Metanephros (tissue), 2 donors: ENCODE results near the genes RAI2 and SMPX.

DNA sequence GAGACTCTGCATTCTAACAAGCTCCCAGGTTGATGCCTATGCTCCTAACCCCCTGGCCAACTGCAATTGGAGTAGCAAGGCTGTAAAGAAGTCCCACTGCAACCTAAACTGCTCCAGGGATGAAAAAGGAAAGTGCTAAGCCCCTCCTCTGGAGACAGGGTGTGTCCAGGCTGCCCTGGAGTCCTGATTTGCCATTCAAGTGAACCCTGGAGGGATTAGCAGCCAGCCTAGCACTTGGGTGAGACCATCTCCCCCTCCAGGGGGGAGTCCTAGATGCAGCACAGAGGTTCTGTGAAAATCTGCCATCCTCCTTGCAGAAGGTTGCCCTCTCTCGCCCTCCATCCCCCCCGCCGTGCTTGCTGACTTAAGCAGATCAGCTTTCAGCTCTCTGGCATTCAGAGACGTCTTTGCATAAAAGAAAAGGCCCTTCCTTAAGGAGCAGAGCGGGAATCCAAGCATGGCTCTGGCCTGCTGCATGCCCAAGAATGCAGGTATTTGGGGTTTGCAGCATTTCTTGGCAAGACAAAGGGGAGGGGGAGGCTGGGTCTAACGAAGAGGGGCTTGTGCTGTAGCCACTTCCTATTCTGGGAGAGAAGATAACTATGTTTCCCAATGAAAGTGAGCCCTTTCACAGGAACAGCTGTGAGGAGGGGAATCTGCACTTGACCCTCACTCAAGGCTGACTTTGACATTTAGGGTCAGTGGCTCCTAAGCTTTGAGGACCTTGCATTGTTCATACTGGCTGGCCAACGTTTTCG is 102.0 kb upstream of the SCML1 start:
- RAMPAGE, long total RNA, result no peak

- RAMPAGE, long total RNA, result no peak
Observed at GRCh38 chrX:17861156-17861819, at the start of gene RAI2. Gene RAI2 (minus strand): TSS chrX:17861298.

- RAMPAGE, long total RNA, result no peak
Observed at GRCh38 chrX:18394760-18395603, 30.4 kb upstream of the CDKL5 start.

GRCh38 chrX:18424948-18425476 is 396 bp upstream of the CDKL5 start:
- RAMPAGE, long total RNA, result no peak

DNA sequence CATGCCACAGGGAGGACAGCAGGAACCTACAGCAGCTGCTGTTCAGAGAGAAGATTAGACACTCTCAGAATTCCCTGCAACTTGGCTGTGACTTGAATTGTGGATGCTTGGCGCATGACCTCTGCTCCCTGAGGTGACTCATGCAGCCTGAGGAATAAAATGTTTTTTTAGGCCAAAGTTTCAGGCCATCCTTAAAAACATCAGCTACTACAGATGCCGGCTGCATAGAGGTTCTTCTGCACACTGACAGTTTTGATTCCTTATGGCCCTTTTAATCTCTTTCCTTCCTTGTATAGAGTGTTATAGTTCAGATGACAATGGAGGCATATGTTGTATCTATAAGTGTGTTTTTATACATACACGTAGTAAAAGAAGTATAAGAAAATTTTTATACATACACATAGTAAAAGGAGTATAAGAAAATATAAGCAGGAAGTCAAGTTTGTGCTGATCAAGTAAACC is 97.2 kb downstream of the RS1 start:
- RAMPAGE, long total RNA, result no peak

DNA sequence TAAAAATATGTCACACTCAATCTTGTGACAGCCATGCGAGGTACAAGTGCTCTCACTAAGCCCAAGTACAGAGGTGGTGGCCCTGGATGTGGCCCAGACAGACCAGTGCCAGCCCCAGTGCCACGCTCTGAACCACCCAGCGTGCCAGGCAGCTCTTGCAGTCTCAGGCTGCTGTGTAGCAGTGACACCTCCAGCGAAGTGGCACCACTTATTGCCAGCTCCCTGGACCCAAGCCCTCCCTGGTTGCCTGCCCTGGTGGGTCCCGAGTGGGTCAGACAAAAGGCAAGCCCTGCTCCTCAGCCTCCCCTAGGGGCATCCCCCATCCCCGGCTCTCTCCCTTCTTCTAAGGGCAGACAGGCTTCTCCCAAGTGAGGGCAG is 100.2 kb downstream of the PHKA2 start:
- RAMPAGE, long total RNA, result no peak

DNA sequence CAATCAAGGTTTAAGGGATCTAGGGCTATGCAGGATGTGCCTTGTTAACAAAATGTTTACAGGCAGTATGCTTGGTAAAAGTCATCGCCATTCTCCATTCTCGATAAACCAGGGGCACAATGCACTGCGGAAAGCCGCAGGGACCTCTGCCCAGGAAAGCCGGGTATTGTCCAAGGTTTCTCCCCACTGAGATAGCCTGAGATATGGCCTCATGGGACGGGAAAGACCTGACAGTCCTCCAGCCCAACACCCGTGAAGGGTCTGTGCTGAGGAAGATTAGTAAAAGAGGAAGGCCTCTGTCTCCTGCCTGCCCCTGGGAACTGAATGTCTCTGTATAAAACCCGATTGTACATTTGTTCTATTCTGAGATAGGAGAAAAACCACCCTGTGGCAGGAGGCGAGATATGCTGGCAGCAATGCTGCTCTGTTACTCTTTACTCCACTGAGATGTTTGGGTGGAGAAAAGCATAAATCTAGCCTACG is 3.8 kb downstream of the PHKA2 start:
- RAMPAGE, long total RNA, result no peak

DNA sequence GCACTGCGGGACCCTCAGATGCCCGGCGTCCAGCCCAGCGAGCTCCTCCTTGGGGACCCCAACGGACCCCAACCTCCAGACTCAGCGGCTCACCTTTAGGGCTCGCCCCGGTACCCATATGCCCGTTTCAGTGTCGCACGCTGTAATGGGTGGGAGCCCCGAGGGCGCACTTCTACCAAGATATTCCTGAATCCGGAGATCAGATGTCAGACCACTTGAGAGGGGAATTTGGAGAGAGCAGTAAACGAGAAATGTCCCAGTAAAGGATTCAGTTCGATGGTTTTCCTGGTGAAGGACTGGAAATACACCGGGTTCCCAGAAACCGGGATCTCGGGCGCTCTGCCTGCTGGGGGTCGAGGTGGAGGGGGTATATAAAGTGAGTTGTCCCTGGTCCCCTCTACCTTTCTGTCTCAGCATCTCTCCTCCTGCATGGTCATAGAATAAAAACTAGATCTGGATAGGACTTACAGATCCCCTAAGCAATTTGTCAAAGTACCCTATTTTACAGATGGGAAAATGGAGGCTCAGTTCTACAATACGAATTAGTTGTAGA is 618 bp upstream of the ADGRG2 start:
- RAMPAGE, long total RNA, result no peak

DNA sequence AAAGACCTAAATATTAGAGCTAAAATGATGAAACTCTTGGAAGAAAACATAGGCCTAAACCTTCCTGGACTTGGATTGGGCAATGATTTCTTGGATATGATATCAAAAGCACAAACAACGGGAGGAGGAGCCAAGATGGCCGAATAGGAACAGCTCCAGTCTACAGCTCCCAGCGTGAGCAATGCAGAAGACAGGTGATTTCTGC is 20.2 kb upstream of the ADGRG2 start:
- RAMPAGE, long total RNA, result no peak

DNA sequence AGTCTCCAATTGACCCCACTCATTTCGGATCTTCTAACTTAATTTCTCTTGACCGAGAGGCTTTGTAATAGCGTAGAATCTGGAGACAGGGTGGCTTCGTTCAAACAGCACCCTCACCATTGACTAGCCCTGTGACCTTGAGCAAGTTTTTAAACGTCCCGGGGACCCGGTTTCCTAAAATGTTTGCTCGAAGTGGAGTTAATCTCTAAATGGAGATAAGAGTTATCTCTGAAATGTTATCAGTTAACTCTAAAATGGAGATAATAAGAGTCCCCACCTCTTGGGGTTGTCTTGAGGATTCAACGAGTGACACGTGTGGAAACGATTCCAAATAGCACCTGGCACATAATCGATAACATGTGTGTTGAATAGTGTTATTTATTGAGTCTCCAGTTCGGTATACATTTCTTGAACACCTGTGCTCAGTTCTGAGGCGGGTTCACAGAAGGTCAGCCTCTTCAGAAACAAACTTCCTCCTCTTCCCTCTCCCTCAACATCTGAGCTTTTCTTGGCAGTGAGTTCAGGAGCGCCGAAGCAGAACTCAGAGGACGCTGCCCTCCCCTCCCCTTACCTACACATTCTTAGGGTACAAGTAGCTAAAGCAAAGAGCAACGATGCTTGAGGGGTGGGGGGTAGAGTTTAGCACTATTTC is 823 bp downstream of the PDHA1 start:
- RAMPAGE, long total RNA, result no peak

DNA sequence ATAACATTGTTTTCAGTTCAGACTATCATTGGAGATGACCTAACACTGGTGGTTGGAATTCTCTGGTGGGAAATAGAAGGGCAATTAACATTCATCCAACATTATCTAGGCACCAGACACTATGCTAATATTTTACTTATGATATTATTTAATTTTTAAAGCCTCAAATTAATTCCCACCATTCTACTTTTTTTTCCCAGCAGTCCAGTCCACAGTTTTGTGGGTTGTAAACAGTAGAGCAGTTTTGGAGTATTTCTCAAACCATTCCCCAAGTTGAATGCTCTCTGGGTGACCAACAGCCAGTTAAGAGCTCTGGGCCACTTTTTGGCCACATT is 66.6 kb downstream of the MAP3K15 start:
- RAMPAGE, long total RNA, result no peak

DNA sequence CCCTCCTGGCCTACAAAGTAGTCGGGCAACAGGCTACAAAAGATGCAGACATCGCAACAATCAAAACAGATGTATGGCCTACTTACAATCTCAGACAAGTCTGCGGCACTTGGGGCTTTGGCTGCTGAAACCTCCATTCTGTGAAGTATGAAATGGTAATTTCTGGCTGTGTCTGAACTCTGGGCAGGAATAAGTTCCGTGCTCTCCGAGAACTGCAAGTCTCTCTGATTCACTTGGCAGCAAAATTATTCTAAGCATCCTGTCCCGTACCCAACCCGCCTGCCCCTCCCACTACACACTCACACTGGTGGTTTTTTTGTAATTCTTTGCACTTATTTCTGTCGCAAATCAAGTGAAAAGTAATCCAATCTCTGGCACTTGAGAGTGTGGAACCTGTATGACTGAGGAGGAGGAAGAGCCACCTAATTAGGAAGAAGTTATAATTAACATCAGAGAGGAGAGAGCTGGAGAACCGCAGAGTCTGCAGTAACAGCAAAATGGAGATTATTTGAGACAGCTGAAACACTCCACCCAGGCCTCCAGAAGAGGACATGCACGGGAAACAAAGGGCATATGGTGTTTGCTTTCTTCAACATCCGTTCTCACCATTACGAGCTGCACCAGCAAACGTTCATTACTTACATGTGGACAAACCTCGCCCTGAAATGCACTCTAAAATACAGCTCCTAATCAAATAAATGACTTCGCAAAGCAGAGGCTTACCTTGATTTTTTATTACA is 87.7 kb downstream of the SH3KBP1 start:
- RAMPAGE, long total RNA, result no peak

- RAMPAGE, long total RNA, result no peak
Observed at GRCh38 chrX:19865995-19866308, 21.4 kb downstream of the SH3KBP1 start.

DNA sequence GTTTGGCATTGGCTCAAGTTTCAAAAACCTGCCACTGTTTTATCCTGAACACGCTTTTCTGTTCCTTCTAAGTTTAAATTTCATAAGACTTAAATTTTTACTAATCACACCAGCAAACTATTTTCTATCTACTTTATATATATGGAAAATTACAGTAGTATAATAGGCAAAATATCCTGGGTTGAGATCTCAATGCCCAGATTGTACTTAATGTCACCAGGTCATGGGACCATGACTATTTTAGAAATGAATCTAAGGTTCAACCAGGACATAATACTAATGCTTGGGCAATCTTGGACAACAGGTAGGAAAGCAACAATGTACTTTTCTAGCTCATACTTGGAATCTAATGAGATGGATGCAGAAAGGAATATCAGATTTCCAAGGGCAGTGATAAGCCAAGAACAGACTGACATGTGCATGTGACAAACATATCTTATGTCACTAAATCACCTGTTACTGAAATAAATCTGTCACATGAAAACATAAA is 51.2 kb downstream of the RPS6KA3 start:
- RAMPAGE, long total RNA, result no peak

GRCh38 chrX:20218680-20219458 is 47.8 kb downstream of the RPS6KA3 start:
- RAMPAGE, long total RNA, result no peak

- RAMPAGE, long total RNA, result no peak
Observed at GRCh38 chrX:20234605-20235367, 31.9 kb downstream of the RPS6KA3 start.

- RAMPAGE, long total RNA, result no peak
Observed at GRCh38 chrX:20251101-20251476, 15.6 kb downstream of the RPS6KA3 start.

GRCh38 chrX:20547474-20548027 is 280.8 kb upstream of the RPS6KA3 start:
- RAMPAGE, long total RNA, result no peak

GRCh38 chrX:21757718-21758366 is at the start of gene SMPX:
Gene SMPX (minus strand): TSS chrX:21758116.
- RAMPAGE, long total RNA, result start-site peak on the minus strand at chrX:21758040-21758118, 13 and 107 reads in 2 replicates

DNA sequence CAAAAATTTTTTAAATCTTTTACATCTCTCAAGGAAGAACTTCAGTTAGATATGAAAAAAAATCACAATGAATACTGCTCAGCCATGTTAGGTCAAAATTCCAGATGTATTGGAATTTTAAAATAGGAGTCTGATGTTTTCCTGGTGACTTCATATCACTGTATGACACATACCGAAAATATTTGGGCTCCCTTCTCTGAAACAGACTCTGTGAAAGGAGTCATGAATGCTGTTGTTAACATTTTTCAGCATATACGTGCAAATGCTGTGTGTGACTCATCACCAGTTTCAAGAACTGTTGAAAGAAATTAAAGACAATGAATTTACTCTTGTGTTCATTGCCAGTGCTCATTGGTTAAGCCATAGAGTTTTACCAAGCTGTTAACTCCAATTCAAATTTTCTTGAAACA is 13.7 kb upstream of the SMS start:
- RAMPAGE, long total RNA, result no peak